Ascending aorta (tissue), 1 donor: ENCODE measurements around a stretch of chr12.

- PRO-cap, result no peak
Measured at GRCh38 chr12:104490-105316, 38.1 kb downstream of the IQSEC3 start.

DNA sequence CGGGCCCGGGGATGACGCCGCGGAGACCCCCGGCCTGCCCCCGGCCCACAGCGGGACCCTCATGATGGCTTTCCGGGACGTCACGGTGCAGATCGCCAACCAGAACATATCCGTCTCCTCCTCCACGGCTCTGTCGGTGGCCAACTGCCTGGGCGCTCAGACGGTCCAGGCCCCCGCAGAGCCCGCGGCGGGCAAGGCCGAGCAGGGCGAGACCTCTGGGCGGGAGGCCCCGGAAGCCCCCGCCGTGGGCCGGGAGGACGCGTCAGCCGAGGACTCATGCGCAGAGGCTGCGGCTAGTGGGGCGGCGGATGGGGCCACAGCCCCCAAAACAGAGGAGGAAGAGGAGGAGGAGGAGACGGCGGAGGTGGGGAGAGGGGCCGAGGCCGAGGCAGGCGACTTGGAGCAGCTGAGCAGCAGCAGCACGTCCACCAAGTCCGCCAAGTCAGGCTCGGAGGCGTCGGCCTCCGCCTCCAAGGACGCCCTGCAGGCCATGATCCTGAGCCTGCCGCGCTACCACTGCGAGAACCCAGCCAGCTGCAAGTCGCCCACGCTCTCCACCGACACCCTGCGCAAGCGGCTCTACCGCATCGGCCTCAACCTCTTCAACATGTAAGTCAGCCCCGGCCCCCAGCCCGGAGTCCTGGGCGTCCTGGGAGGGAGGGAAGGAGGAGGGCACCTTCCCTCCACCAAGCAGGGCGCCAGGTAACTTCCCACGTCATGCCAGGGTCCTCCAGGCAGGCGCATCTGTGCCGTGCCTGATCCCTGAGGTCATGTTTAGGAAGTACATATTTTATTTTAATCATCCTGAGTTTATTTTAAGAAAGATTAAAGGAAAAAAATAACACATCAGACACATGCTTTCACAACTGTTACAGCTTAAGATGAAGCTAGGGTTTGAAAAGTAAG lies 72.4 kb downstream of the IQSEC3 start:
- PRO-cap, result no peak

GRCh38 chr12:286393-286771 lies 23.7 kb upstream of the SLC6A13 start:
- PRO-cap, result no peak

DNA sequence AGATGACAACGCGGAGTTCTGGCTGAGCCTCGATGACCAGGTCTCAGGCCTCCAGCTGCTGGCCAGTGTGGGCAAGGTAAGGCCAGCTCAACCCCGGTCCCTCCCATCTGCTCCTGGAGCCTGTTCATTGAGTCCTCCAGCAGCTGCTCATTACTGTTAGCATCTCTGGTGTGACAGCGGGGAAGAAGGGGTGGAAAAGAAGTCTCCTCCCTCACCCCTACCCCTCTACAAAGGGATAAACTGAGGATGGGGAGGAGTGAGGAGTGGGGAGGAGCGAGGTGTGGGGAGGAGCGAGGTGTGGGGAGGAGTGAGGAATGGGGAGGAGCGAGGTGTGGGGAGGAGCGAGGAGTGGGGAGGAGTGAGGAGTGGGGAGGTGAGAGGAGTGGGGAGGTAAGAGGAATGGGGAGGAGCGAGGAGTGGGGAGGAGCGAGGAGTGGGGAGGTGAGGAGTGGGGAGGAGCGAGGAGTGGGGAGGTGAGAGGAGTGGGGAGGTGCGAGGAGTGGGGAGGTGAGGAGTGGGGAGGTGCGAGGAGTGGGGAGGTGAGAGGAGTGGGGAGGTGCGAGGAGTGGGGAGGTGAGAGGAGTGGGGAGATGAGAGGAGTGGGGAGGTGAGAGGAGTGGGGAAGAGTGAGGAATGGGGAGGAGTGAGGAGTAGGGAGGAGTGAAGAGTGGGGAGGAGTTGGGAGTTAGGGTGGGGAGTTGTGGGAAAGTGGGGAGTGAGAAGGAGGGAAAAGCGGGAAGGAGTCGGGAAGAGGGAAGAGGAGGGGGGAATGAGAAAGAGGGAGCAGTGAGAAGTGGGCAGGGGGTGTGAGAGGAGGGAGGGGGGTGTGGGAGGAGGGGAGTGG lies 85.9 kb downstream of the B4GALNT3 start:
- PRO-cap, result no peak

- PRO-cap, result no peak
Measured at GRCh38 chr12:607321-608131, 55.7 kb downstream of the NINJ2 start.

GRCh38 chr12:642577-643526 lies 20.4 kb downstream of the NINJ2 start:
- PRO-cap, result unidirectional peak, plus-strand start at chr12:642679

GRCh38 chr12:661781-662579 lies 1.3 kb downstream of the NINJ2 start:
- PRO-cap, result no peak

DNA sequence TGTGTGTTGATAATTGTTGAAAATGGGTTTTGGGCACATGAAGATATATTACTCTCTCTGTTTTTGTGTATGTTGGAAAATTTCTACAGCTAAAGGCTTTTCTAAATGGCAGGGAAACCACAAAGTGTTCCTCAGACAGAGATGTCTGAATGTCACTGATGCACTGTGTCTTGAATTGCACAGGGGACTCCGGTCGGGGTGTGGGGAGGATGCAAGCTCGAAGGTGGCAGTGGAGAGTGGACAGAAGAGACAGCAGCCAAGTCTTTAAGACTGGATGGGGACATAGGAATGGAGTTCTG lies 8.8 kb upstream of the NINJ2 start:
- PRO-cap, result no peak

DNA sequence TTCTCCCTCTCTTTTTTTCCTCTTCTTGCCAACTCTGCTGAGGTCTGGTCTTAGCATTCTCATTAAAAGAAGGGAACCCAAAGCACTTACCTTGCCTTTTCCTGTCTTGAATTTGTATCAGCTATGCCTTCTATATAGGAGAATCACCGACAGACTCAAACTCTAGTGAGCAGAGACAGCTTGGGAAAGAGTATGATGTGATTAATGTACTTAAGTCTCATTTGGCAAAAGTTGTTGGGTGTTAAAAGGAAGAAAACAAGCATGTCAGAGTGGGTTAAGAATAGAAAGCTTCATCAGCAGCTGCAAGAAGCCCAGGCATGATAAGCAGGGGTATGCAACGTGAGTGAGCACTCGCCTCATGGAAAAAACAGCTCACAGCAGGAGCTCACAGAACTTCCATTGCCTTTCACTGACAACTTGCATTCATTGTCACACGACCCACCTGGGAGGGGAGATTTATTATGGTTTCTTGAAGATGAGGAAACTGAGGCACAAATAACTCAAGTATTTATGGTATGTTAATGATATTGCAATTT lies 35.9 kb upstream of the WNK1 start:
- PRO-cap, result no peak

GRCh38 chr12:738506-739211 lies 13.7 kb upstream of the WNK1 start:
- PRO-cap, result no peak

DNA sequence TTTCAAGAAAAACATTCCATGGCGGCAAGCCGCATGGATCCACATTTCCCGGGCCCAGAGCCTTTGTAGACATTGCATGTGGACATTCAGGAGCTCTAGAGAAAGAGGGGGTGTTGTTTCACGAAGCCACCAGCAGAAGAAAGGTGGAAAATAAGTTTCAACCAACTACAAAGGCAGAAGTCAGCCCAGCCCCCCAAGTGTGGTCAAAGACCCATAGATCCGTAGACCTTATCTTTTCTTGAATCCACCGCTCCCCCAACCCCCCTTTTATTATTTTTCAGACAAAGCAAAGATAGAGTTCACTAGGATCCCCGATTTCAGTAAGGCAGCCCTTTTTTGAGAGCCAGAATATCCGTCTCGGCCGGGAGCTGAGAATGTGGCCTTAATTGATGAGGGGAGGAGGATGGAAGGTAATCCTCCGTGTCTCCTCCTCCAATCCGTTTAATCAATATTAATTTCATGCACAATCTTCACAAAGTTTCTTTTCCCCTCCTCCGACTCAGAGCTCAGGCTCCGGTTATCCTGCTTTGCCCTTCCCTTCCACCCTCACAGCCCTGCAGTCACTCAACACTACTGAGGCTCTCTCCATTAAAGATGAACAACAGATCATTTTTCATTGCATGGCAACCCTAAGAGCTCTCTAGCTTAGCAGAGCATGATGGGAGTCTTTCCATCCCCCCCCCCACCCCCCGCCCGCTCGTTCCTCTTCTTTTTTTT lies 721 bp upstream of the WNK1 start:
- PRO-cap, result unidirectional peak, minus-strand start at position 572 of the sequence

DNA sequence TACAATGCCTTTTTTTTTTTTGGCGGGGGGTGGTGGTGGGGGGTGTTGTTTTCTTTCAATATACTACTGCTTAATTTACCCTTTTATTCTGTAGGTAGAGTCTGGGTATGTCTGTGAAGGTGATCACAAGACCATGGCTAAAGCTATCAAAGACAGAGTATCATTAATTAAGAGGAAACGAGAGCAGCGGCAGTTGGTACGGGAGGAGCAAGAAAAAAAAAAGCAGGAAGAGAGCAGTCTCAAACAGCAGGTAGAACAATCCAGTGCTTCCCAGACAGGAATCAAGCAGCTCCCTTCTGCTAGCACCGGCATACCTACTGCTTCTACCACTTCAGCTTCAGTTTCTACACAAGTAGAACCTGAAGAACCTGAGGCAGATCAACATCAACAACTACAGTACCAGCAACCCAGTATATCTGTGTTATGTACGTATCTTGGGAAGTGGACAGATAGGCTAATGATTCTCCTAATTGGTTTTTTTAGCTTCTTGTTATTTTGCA lies 88.5 kb downstream of the RAD52 start:
- PRO-cap, result no peak

DNA sequence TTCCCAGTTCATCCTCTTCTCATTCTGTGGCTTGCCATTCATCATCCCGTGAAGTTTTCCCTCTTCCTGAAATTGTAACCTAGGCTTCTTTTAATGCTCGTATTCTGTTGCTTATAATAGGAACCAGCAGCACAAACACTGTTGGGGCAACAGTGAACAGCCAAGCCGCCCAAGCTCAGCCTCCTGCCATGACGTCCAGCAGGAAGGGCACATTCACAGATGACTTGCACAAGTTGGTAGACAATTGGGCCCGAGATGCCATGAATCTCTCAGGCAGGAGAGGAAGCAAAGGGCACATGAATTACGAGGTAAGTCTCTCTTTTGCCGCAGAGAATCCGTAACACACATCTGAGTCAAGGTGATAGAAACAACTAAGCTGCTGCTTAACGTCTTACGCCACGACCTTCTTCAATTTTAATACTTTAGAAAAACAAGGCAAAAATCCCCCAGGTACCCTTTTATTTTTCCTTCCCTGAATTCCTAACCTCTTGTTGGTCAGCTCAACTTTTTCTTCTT lies 41.7 kb downstream of the RAD52 start:
- PRO-cap, result no peak

GRCh38 chr12:1183012-1183498 lies 192.0 kb downstream of the ERC1 start:
- PRO-cap, result no peak

DNA sequence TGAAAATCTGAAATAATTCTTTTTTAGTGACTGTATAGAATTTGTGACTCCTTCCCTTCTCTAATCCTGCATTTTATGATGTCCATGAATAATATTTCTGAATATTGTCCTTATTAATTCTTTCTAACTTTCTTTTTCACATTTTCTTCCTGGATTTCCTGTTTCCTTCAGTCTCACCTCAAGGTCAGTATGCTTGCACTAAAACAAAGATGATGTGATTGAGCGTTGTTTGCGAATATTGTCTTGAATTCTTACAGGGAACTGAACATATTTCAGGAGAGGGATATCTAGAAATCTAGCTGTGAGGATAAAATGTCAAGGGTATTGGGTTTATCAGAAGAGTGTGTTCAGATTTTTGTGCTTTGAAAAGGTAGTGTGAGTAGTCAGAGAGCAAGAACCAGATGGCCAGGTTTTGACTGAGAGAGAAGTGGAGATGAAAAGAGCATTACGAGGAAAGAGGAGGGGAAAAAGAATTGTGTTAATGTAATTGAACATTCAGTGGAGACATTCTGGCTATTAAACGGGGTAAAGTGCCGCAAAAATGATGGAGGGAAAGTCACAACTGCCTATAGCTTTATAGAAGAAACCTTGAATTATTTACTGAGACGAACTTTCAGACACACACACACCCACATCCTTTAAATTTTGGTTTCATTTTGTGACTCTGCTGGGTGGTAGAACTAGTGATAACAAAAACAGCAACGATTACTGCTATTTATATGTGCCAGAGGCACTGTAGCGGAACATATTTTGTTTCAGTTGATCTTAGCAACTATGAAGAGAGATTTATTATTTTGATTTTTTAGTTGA lies 213.5 kb downstream of the ERC1 start:
- PRO-cap, result no peak

- PRO-cap, result no peak
Measured at GRCh38 chr12:1281711-1282344, 290.8 kb downstream of the ERC1 start.

DNA sequence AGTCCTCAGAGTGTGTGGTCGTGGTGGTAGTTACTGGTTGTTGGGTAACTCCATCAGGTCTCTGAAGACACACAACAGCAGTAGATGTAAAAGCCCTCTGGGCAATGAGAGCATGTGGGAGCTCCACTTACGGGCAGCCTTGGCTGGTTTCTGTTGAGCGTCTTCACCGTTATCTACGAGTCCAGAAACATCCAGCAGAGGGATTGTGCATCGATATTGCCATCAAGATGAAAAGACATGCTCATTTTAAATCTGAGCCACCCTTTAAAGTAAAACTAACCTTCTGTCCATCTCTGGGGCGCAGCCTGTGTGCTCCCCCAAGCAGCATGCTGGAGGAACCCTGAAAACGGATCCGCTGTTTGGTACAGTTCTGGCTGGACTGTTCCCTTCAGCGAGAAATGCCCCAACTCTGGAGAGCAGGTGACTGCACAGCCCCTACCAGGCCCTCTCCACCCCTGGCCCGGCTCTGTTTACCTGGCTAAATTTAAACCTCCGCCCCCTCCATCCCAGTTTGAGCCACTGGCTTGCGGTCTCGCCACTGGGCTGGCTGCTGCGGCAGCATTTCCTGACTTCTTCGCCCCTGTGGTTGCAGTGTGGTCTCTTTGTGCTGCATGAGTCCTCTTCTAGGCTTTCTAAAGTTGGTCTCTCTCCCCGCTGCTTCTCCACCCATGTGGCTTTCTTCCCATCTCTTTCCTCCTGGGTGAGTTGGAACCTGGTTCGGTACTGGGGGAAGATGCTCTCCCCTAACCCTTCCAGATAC lies 60.9 kb downstream of the FBXL14 start:
- PRO-cap, result no peak

GRCh38 chr12:1629279-1629541 lies 179 bp downstream of the WNT5B start:
- PRO-cap, result no peak

- PRO-cap, result no peak
Measured at GRCh38 chr12:1681094-1681544, 9.8 kb upstream of the ADIPOR2 start.

DNA sequence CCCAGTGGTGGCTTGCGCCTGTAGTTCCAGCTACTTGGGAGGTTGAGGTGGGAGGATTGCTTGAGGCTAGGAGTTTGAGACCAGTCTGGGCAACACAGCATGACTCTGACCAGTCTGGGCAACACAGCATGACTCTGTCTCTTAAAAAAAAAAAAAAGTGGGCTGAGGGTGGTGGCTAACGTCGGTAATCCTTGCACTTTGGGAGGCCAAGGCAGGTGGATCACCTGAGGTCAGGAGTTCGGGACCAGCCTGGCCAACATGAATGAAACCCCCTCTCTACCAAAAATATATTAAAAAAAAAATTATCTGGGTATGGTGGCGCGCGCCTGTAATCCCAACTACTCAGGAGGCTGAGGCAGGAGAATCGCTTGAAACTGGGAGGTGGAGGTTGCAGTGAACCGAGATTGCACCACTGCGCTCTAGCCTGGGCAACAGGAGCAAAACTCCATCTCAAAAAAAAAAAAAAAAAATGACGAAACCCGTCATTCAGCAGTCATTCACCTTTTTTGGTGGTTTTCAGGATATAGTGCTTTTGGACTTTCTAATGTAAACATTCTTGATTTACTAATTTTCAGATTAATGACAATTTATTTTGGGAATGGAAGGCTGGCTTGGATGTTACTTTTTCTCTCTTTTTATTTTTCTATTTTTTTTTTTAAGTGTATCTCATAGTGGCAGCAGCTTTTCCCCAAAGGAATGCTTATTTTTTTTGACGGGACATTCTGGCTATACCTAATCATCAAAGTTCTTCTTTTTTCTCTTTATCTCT lies 4.5 kb downstream of the ADIPOR2 start:
- PRO-cap, result no peak